ENCODE measurements around a stretch of chr17.

- PRO-cap: no peak
- RAMPAGE, long total RNA, 4 experiments: no peak in any of the 4 experiments
Measured at GRCh38 chr17:20095777-20096072, 86.6 kb downstream of the SPECC1 start.

- PRO-cap: no peak
- RAMPAGE, long total RNA, 4 experiments: no peak in any of the 4 experiments
Measured at GRCh38 chr17:20156937-20157028, 147.6 kb downstream of the SPECC1 start.

GRCh38 chr17:20313700-20314352 lies 153.5 kb downstream of the LGALS9B start:
- PRO-cap: no peak
- RAMPAGE, long total RNA, 4 experiments: no peak in any of the 4 experiments

GRCh38 chr17:20341442-20341877 lies 125.9 kb downstream of the LGALS9B start:
- PRO-cap: no peak
- RAMPAGE, long total RNA, 4 experiments: no peak in any of the 4 experiments

- PRO-cap: no peak
- RAMPAGE, long total RNA, 4 experiments: no peak in any of the 4 experiments
Measured at GRCh38 chr17:20867728-20868391, 175.0 kb downstream of the USP22 start.

- PRO-cap: no peak
- RAMPAGE, long total RNA, 4 experiments: no peak in any of the 4 experiments
Measured at GRCh38 chr17:21001315-21002493, 41.1 kb downstream of the USP22 start.

DNA sequence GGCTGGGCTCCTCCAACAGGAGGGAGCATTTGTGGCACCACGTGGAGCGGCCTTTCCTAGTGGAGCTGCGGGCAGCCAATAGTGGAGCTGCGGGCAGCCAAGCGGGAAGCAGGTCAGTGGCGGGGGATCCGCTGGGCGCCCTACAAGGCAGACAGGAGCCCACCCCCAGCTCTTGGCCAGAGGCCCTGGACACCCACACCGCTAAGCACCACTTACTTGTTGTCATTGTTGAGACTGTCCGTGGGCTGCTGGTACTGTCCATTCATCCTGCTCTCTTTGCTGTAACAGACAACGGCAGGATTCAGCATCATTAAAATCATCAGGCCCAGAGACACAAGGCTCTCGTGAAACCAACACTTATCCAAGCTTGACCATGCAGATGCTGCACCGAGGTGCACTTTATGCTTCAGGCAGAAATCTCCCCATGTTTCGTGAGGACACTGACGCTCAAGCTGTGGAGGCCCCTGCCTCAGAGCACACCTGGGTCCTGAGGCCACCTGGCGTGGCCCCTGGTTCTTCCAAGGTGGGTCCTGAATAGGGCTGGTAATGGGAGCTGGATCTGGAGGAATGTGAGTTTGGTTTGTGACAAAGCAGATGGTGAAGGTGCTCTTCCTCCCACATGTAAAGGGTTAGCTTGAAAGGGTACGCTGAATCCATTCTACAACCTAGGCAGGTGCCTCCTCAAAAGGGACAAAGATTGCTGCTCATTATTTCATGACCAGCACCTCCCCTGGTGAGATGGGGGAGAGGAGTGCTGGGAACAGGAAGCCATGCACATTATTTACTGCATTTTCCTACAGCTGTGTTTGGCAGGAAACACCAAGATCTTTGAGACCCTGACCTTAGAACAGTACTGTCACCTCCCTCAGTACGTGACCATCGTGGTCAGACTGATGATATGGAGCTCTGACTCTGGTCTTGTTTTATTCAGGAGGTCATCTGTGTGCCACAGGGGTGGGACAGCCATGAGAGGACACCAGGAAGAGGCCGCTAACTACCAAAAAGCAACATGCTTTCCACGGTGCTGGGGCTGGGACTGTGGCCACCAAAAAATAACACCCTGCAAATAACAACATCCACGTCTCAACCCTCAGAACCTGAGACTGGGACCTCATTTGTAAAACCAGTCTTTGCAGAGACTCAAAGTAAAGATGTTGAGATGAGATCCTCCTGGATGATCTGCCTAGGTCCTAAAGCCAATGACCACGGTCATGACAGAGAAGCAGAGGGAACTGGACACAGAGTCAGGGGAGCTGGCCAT lies 37.7 kb downstream of the USP22 start:
- PRO-cap: no peak
- RAMPAGE, long total RNA, 4 experiments: no peak in any of the 4 experiments

DNA sequence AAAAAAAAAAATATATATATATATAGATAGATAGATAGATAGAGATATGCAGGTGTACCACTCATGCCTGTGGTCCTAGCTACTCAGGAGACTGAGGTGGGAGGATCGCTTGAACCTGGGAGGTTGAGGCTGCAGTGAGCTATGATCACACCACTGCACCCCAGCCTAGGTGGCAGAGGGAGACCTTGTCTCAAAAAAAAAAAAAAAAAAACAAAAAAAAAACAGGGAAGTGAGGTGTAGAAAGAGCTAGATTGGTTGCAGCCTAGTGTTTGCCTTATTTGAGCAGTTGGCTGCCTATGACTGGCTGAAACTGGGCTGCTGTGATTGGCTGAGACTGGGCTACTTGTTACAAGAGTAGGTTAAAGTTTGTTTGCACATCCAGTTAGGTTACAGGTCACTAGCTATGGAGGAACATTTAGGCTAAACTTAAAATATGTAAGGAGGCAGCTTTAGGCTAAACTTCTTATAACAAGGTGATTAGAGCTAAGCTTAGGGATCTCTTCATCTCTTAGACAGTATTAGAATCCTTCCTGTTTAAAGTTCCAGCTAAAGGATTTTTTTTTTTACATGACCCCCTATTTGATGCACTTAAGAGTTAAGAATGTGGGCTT lies 5.7 kb downstream of the DHRS7B start:
- PRO-cap: no peak
- RAMPAGE, long total RNA, 4 experiments: no peak in any of the 4 experiments

DNA sequence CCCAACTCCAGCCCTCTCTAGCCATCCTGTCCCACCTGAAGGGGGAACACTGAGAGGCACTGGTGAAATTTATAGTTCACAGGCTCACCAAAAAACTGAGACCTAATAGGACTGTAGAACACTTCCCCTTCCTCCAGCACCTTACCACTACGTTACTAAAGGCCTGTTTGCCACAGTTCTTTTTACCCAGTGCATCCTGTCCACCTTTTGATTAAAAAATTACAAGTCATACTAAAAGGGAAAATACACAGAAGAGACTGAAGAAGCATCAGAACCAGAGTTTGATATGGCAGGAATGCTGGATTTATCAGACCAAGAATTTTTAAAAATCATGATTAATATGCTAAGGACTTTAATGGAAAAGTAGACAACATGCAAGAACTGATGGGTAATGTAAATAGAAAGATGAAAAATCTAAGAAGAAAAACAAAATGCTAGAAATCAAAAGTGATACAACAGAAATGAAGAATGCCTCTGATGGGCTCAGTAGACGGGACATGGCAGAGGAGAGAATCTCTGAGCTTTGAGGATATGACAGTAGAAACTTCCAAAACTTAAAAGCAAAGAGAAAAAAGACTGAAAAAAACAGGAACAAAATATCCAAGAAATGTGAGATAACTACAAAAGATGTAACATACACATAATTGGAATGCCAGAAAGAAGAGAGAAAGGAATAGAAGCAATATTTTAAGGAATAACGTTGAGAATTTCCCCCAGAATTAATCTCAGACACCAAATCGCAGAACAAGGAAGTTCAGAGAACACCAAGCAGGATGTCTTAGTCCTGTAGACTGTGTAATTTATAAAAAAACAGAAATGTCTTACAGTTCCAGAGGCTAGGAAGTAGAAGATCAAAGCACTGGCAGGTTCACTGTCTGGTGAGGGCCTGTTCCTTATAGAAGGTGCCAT lies 26.3 kb downstream of the DHRS7B start:
- PRO-cap: no peak
- RAMPAGE, long total RNA, 4 experiments: start-site peak on the plus strand in 1 of 4 experiments, centred at positions 291 to 850 of the sequence, 6 to 7 reads per replicate

GRCh38 chr17:21214253-21215283 lies 607 bp upstream of the TMEM11 start:
- PRO-cap: no peak
- RAMPAGE, long total RNA, 4 experiments: start-site peak on the plus strand in 2 of 4 experiments, at chr17:21214322-21214368 at its widest, 8 to 20 reads per replicate

DNA sequence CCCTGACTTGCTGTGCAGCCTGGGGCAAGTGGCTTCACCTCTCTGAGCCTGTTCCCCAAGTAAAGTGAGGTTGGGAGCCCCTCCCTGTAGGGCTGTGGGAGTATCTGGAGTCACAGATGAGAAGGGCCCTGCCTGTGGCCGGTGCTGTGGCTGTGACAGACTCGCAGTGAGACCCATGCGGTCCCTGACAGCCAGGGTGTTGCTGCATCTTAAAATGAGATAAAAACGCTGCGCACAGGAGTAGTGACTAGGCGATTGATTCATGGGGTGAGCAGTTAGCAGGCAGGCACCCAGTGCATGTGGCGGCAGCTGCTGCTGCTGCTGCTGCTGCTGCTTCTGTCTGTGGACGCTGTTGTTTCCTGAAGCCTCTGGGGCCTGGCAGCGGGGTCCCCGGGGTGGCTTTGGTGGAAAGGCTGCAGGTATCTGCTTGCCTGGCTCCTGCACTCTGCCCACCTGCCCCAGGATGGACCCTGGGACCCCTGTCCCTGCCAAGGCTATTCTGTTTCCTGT lies 12.1 kb downstream of the MAP2K3 start:
- PRO-cap: no peak
- RAMPAGE, long total RNA, 4 experiments: no peak in any of the 4 experiments

DNA sequence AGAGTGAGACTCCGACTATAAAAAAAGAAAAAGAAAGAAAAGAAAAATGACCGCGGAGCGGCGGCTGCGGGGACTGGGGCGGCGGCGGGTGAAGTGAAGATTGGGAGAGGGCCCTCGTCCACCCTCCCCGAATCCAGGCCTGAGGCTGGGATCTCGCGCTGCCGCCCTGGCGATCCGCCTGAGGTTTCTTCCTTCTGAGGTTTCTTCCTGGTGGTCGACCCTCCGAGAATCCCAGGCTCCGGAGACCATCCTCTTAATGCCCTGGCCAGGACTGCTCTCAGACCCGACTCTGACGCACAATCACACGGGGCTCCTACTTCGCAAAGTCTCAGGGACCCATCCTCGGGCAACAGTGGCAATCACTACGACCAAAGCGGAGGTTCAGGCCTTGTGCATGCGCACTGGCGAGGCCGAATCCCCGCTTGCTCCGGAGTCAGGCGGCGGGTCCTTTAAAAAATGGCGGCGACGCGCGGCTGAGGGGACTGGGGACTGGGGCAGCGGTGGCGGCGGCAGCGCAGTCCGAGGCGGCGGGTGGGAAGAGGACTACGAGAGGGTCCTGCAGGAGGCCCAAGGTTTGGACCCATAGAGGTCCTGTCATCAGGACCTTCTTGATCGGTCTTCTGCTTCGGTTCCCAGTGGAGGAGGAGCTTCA lies 18.0 kb upstream of the KCNJ18 start:
- PRO-cap: no peak
- RAMPAGE, long total RNA, 4 experiments: no peak in any of the 4 experiments

DNA sequence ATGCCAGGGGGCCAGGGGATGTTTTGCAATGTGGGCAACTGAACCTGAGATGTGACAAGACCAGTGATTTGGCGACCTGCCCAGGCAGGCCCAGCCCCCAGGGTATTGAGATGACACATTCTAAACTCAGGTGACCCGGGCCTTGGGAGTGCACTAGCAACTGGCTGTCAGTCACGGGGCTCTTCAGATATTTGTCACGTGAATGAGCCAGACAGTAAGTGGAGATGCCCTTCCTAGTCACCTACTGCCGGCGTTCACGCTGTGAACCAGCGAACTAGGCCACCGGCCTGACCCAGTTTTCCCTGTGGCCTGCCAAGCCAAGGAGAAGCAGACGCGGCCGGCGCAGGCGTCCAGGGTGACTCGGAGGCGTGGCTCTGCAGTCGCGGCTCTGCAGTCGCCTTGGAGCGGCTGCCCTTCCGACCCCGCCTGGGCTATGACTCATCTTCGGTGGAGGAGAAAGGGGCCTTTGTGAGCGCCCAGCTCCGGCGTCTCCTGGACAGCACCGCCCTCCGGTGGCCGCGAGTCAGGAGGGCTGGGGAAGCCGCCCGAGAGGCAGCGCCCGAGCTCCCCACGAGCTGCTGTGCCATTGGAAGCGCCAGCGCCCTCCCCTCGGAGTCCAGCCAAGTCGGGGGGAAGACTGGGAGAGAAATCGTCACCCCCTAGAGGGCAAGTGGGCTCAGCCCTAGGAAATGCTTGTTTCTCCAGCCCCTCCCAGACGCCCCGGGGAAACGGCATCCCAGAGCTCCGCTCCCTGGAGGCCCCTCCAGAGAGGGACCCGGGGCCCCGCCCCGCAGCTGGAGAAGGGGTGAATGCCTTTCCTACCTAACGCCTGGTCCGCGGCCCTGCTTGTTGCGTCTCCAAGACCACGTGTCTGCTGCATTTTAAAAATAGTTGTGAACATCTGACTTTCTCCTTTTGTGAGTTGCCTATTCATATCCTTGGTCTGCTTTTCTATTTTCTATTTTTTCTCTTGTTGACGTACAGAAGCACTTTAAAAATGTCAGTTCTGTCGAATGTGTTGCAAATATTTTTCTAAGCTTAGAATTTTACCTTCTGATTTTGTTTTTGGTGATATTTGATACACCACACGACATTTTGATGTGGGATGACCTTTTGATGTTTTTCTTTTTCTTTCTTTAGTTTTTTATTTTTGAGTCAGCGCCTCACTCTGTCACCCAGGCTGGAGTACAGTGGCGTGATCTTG lies 39.0 kb downstream of the WSB1 start:
- PRO-cap: unidirectional peak, plus-strand start at position 526 of the sequence; unidirectional peak, plus-strand start at position 714 of the sequence
- RAMPAGE, long total RNA, 4 experiments: no peak in any of the 4 experiments

- PRO-cap: no peak
- RAMPAGE, long total RNA, 4 experiments: no peak in any of the 4 experiments
Measured at GRCh38 chr17:27457135-27457662, 951 bp downstream of the KSR1 start.

- PRO-cap: no peak
- RAMPAGE, long total RNA, 4 experiments: no peak in any of the 4 experiments
Measured at GRCh38 chr17:27473433-27474639, 17.6 kb downstream of the KSR1 start.

GRCh38 chr17:27632809-27633269 lies 1.9 kb downstream of the LGALS9 start:
- PRO-cap: no peak
- RAMPAGE, long total RNA, 4 experiments: no peak in any of the 4 experiments

DNA sequence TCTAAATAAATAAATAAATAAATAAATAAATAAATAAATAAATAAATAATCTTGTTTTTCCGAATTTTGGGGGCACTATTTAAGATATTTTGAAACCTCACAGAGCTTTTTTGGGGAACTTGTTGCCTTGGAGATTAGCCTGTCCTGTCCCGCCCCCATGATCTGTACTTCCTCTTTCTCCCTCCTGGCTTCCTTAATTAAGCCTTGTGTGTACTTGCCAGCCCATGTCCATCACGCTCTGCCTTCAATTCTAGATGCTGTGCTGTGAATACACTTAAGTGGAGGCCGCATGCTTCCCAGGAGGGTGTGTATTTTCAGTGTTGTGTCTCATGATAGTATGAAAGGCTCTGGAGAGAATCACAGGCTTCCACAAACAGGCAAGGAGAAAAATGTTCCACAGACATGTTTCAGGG lies 4.5 kb downstream of the LGALS9 start:
- PRO-cap: no peak
- RAMPAGE, long total RNA, 4 experiments: no peak in any of the 4 experiments

DNA sequence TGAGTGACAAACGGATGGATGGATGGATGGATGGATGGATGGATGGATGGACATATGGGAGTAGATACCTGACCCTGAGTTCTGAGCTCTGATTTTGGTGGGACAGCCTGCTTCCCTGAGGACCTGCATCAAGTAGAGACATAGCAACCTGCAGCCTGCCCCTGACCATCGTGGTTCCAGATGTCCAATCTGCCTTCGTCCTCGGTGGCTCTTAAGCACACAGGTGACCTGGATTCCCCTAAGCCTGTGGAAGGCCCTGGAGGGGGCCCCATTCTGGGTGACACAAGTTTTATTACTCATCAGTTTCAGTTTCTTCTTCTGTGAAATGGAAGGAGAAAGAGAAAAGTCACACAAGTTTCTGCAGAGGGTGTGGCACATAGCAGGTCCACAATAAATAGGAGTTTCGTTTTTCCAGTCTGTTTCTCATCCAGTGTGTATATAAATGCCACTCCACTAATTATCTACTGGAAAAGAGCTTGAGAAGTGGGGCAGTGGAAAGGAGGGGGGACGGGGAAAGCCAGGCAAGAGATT lies 9.9 kb upstream of the NOS2 start:
- PRO-cap: no peak
- RAMPAGE, long total RNA, 4 experiments: no peak in any of the 4 experiments

GRCh38 chr17:27919164-27919500 lies 26.0 kb upstream of the LYRM9 start:
- PRO-cap: no peak
- RAMPAGE, long total RNA, 4 experiments: no peak in any of the 4 experiments

DNA sequence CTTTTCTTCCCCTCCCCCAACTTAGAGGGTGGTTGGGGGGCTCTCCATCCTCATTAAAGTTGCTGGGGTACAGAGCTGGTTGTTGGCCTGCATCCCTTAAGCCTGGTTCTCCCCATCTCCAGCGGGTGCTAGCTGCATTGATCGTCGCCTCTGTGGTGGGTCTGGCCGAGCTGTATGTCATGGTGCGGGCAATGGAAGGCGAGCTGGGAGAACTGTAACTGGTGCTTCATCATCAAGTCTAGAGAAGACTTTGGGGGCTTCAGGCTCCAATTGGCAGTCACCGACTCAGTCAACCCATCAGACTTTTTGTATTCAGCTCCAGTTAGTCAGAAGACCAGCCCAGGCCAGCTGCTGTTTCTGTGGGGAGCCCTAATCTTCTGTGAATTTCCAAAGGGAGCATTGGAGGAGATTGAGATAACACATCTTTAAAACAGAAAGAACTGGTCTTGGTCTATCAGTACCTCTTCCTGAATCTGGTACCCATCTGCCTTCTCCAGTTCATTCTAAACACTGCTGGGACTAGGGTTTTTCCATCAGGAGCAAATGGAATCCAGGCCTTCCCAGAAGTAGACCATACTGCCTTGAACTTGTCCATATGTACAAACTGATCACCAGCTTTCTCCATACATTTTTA lies 3.7 kb downstream of the TMEM199 start:
- PRO-cap: no peak
- RAMPAGE, long total RNA, 4 experiments: no peak in any of the 4 experiments